H7 (cell line): ENCODE measurements around the gene TRMT61B.

GRCh38 chr2:27716928-27717456, 53.3 kb downstream of the SLC4A1AP start:
- RAMPAGE, long total RNA, result no peak

DNA sequence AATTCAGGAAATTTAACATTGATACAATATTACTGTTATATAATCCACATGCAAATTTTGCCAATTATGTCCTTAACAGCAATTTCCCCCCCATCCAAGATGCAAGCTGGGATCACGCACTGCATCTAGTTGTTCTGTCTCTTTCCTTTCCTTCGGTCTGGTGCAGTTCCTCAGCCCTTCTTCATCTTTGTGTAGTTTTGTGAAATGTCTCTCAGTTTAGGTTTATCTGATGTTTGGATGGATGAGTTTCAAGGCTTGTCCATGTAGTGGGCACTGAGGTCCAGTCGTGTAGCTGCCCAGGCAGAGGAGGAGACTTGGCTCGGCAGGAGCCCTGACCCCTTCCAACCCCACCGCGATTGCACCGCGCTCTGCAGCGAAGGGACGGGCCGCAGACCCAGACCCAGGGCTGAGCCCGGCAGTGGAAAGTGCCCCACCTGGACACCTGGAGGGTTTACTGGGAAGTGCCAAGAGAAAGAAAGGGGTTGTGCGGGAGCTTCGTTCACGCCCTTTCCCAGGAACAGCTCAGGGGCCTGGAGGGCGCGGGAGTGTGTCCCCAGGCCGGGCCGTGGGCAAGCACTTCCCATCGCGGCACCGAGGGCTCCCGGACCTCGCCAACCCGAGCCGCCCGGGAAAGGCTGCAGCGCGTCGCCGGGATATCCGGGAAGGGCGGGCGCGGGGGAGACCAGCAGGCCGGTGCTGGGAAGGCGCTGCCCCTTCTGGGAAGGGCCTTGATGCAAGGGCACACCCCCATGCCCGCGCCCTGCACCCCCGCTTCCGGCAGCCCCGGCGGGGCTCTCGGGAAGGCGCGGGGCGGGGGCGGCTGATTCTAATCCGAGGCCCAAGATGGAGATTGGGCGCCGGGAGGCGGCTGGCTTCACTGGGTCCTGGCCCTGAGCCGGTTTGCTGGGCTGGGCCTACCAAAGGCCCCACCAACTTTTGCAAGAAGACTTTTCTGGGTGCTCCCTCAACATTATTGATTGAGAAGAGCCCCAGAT, 36.2 kb upstream of the MRPL33 start:
- RAMPAGE, long total RNA, result no peak

- RAMPAGE, long total RNA, result no peak
Observed at GRCh38 chr2:27756766-27757348, 14.7 kb upstream of the MRPL33 start.

- RAMPAGE, long total RNA, result no peak
Observed at GRCh38 chr2:27959316-27960069, 69.0 kb downstream of the BABAM2 start.

- RAMPAGE, long total RNA, result no peak
Observed at GRCh38 chr2:28165762-28166172, 226.9 kb upstream of the FOSL2 start.

- RAMPAGE, long total RNA, result no peak
Observed at GRCh38 chr2:28269145-28269989, 123.3 kb upstream of the FOSL2 start.

- RAMPAGE, long total RNA, result no peak
Observed at GRCh38 chr2:28389965-28390513, 2.6 kb upstream of the FOSL2 start.

DNA sequence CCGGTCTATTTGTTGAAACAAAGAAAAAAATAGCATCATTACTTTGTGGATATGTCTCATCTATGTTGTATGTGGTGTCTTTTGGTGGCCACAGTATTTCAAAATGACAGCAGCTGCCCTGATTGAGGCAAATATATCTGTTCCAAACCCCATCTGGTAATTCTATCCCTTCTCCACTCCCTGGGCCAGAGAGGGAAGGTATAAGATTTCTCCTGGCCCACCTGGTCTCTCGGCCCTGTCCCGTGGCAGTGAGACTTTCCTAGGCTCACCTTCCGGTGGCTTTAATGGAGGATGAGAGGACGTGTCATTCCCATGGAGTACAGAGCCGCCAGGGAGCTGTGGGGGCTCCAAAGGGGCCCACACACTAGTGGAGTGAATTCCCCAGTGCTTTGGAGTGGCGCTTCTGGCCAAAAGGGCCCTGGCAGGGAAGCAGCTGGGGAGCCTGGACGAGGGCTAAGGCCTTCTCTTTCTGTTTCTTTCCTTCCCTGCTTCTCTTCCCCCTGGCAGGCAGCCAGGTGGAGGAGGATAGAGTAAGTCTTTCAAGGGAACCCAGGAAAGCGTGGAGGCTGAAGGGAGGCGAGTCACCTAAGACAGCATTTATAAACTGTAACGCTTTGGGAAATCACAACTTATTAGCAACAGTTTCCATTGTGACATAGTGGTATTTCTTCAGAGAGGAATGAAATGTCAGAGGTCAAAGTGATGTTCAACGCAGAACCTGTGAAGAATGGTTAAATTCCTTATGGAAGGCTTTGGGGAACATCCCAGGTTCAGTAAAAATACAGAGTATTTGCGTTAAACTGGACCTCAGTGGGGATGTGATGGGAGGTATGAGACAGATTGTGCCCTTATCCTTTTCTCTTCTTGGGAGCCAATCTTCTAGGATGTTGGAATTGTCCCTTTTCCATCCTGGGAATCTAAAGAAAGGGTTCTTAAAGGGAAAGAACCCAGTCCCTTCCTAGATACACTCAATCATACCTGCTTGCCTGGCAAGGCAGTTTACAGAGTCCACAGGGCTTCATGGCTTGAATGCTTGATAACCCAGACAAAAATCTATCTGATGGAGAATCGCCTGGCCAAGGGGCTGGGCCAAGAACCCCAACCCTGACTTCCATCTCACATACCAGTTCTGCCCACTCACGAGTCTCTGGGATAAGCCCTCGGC, 5.9 kb downstream of the FOSL2 start:
- RAMPAGE, long total RNA, result no peak

- RAMPAGE, long total RNA, result no peak
Observed at GRCh38 chr2:28400448-28400974, 7.9 kb downstream of the FOSL2 start.

DNA sequence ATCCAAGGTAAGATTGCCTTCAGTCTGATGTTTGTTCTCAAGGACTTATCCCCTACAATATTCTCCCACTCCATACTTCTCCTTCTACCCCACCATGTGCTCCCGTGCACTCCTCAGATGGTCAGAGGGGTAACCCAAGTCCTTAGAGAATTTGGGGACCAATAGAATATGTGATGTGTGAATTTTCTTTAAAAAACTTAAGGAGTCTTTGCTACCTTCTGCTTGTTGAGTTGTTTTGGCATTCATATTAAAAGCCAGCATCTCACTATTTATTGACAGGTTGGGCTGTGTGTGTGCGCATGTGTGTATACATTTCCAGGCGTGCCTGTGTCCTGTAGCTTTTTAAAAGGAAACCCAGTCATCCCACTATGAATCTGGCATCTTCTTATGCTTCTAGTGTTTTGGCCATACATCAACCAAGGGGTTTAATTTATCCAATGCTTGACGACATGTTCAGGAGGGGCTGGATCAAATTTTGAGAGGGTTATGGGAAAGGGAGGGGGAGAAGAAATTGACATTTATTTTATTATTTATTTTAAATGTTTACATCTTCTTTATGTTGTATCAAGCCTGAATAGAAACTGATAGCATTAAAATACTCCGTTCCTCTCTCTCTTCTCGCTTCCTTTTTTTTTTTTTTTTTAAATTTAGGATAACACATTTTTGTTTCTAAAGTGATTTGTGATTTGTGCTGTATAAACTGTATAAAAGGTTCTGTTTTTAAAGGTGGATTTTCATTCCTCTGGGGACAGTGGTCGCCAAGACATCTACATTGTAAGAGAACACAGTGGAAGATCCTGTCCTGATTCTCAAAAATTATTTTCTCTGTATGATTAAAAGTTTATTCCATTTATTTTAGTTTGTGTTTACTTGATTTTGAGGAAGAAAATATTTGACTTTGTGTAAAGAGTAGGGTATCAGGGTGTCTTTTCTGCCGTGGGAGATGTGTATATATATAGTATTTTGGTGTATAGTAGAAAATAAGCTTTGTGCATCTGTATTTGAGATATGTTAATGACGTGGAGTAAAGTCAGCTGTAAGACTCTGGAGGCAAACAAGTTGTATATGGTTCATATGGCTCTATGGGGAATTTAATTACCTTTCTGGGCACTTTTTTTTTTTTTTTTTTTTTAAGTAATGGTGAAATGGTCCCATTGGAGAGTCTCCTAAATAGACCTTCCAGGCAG, 23.6 kb downstream of the FOSL2 start:
- RAMPAGE, long total RNA, result no peak

DNA sequence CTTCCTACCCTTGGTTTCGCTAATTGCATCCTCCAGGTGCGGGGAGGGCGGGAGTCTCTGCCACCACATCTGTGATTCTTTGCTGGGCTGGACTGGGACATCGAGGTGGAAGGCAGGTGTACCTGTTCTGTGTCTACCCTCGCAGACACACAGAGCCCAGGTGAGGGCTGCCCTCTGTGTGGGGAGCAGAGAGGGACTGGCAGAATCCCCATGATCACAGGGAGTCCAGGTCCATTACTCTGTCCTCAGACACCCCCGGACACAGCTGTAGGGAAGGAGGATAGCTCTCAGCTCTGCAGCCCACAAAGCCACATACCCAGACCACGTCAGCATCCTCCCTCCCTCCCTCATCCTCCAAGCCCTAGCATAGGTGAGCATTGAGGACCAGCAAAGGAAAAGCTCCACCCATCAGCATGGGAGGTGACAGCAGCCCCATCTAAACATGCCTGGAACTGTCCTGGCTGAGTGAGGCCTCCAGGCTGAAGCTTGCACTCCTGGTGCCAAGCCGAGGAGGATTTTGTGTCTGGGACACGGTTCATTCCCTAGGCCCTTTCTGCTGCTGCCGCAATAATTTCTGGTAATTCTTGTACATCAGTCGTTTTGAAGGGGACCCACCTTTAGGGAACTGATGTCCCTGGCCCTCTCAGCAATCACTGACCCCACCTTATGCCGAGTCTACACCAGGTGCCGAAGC, 49.9 kb downstream of the PLB1 start:
- RAMPAGE, long total RNA, result no peak

- RAMPAGE, long total RNA, result no peak
Observed at GRCh38 chr2:28621055-28622202, 125.6 kb downstream of the PLB1 start.

DNA sequence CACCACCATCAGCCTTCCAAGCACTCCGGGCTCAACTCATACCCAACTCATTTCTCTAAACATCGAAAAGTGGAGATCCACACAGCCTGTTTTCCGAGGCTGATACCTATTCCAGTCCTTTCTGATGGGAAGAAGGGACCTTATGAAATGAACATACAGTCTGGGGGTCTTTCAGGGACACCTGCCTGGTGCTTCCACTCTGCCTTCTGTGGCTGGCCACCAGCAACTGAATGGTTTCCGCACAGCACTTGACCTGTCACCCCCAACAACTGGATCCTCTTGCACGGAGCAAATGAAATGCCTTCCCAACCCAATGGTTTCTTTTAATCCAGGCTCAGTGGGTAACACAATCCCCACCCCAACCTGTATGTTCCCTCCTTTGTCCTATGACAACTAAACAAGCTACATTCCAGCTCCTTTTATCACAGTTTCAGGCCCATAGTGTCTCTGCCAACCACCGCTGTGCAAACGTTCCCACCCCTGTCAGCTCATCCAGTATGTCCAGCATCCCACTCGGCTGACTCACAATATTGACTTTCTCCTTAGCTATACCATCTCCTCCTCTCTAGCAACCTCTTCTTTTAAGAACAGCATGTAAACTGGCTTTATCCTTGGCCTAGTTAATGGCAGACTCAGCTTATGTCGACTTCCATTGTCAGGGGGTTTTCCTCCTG, 118.0 kb upstream of the PPP1CB start:
- RAMPAGE, long total RNA, result no peak

- RAMPAGE, long total RNA, result no peak
Observed at GRCh38 chr2:28661449-28661875, 90.2 kb upstream of the PPP1CB start.

- RAMPAGE, long total RNA, result no peak
Observed at GRCh38 chr2:28661876-28662509, 89.6 kb upstream of the PPP1CB start.

DNA sequence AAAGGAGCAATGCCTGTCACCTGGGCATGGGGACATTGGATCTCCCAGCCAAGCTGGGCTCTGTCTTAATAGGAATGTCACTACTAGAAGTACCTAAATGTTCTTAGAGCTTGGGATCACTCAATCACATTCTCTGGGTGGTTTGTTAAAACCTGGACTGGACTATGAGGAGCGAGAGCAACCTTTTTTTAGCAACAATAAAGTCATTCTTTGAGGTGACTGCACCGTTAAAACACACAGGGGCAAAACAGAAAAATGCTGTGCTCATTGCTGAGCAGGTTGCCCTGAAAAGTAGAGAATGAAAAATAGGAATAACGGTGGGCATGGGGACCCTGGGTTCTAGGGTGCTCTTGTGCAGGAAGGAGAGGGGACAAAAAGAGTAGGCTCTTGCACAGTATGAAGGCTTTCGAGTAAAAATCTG, 6.3 kb upstream of the PPP1CB start:
- RAMPAGE, long total RNA, result no peak

DNA sequence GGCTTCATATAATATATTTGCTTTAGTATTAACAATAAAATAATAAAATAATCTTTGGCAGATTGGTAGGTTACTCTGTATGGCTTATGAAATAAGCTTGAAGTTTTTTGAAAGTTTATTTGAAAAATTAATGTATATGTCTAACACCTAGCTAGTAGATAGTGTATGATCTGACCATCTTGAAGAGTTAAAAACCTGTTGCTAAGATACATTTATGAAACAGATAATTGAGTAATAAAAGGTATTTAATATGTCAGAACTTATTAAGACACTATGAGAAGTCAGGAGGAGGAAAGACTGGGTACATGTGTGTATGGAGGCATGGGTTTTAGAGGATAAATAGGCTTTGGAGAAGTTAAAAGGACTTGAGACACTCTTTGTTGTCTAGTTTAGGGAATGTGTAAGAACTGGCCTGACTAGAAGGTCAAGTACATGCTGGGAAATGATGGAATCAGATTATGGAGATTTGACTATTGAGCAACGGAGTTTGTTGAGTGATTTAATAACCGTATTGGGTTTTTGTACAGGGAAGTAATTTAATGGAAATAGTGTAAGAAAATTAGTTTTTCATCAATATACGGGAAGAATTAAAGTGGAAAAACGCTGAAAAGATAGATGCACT, 28.3 kb upstream of the SPDYA start:
- RAMPAGE, long total RNA, result no peak

GRCh38 chr2:28798407-28798969, 12.1 kb upstream of the SPDYA start:
- RAMPAGE, long total RNA, result no peak

GRCh38 chr2:28870150-28871061, at the start of gene TRMT61B:
TSS of gene TRMT61B (minus strand) at chr2:28870309.
- RAMPAGE, long total RNA, result start-site peak on the minus strand at chr2:28870296-28870301, 48 reads; start-site peak on the plus strand at chr2:28870418-28870442, 22 reads

DNA sequence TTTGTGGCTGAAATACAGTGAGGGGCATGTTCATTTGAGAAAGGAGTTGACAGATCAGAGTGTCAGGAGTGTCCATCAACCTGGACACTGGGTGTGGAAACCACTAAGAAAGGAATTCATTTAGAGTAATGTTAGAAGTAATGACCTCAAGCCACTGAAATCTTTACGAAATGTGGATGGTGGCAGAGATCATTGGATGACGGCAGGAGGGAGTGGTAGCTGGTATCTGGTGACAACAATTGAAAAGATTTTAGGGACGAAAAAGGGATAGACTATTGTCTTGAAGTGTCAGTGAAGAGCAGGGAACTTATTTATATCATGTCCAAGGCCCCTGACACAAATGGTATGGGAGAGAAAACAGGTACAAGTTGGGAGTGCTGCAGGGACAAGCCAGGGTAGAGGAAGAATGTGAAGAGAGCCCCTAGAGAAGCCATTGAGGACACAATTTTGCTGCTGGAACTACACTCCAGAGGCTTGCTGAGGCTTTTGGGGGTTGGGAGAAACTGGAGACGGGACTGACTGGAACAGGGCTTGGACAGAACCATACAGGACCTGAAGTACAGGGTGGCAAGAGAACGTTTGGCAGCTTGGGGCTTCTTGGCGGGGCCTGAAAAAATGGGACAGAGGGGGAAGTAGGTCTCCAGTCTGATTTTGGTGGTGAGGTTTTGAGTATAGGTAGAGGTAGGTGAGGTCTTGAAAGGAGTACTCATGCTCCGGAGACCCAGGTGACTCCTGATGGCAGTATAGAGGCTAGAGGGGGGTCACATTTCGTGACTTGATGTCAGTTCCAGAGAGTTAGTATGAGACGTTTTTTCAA, 29.9 kb downstream of the WDR43 start:
- RAMPAGE, long total RNA, result no peak